Peripheral blood mononuclear cell (primary cell): ENCODE measurements around a stretch of chr2.

- PRO-cap, 8 experiments = no peak in any of the 8 experiments
Measured at GRCh38 chr2:20231462-20232004, 6.6 kb upstream of the SDC1 start.

DNA sequence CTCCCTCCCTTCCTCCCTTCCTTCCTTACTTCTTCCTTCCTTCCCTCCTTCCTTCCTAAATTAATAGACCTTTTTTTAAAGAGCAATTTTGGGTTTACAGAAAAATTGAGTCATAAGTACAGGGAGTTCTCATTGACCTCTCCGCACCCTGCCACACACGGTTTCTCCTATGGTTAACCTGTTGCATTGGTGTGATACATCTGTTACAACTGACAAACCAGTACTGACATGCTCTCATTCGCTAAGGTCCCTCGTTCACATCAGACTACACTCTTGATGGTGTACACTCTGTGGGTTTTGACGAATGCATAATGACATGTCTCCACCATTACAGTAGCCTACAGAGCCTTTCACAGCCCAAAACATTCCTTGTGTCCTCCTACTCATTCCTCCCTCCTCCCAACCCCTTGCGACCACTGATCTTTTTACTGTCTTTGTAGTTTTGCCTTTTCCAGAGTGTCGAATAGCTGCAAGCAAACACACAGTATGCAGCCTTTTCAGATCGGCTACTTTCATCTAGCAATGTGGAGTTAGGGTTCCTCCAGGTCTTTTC is 11.7 kb upstream of the SDC1 start:
- PRO-cap, 8 experiments = no peak in any of the 8 experiments

GRCh38 chr2:20282726-20283467 is 58.0 kb upstream of the SDC1 start:
- PRO-cap, 8 experiments = no peak in any of the 8 experiments

GRCh38 chr2:20443307-20443934 is 3.5 kb upstream of the RHOB start:
- PRO-cap, 8 experiments = no peak in any of the 8 experiments

- PRO-cap, 8 experiments = peak in 1 of 8 experiments; most common minus-strand start chr2:20447386 (in 1)
Measured at GRCh38 chr2:20447243-20447423, 259 bp downstream of the RHOB start.

DNA sequence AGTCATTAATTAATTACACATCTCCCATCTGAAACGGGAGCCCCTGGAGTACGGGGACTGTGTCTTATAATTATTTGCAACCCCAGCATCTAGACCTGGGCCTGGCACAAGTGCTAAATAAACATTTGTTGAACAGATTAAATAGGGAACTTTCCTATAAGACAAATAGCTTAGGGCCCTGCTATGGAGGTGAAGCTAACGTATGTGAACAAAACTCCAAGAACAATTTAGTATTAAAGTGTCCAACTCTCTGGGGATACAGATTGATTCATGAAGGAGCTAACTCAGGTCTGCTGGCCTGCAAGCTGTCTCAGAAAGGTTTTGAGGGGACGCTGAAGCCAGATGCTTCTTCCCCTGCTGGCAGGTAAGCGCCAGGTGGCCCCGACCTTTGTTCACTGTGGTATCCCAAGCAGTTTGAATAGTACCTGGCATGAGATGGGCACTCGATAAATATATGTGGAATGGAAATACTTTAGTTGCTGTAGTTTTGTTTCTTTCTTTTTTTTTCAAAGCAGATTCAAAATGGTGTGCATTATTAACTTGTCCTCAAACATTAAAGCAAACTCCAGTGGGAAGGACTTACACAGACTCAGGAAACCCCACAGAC is 22.2 kb downstream of the RHOB start:
- PRO-cap, 8 experiments = no peak in any of the 8 experiments

DNA sequence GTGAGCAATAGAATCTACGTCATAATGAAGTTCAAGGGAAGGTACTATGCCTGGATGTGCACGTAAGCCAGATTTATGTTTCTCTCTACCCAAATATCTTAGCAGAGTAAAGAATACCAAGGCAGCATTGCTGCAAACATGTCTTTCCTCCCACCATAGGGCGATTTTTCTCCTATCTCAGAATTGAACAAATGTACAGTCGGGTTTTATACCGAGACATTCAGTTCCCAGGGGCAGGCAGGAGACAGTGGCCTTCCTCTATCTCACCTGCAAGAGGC is 54.5 kb downstream of the RHOB start:
- PRO-cap, 8 experiments = no peak in any of the 8 experiments

GRCh38 chr2:20537826-20538134 is 90.9 kb downstream of the RHOB start:
- PRO-cap, 8 experiments = no peak in any of the 8 experiments

DNA sequence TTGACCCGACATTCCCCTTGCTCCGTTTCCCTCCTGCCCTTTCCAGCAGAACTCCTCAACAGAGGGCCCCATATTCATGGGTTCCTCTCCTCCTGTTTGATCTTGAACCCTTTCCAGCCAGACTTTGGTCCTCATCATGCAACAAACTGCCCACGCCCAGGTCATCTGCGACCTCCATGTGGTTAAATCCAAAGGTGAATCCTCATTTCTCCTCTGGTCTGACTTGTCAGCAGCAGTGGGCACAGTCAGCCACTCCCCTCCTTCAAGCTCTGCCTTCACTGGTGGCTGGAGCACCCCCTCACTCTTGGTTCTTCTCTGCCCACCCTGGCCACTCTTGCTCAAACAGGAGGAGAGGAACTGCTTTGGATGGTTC is 2.7 kb downstream of the HS1BP3 start:
- PRO-cap, 8 experiments = no peak in any of the 8 experiments

GRCh38 chr2:20696983-20698085 is 30.4 kb downstream of the GDF7 start:
- PRO-cap, 8 experiments = no peak in any of the 8 experiments

DNA sequence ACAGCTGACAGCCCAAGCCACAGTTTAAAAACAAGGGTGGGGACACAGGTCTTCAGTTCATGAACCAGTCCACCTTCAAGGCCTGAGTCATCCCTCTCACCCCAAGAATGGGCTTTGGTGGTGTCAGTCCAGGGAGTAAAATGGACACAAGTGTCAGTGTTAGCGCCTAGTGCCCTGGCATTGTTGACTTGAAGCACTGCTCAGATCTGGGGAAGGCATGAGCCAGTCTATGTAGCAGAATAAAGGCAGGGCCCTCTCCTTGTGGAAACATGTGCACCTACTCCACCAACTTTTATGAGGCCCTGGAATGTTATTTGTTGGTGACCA is 47.5 kb downstream of the APOB start:
- PRO-cap, 8 experiments = no peak in any of the 8 experiments

GRCh38 chr2:21004151-21004705 is 39.6 kb downstream of the APOB start:
- PRO-cap, 8 experiments = no peak in any of the 8 experiments

DNA sequence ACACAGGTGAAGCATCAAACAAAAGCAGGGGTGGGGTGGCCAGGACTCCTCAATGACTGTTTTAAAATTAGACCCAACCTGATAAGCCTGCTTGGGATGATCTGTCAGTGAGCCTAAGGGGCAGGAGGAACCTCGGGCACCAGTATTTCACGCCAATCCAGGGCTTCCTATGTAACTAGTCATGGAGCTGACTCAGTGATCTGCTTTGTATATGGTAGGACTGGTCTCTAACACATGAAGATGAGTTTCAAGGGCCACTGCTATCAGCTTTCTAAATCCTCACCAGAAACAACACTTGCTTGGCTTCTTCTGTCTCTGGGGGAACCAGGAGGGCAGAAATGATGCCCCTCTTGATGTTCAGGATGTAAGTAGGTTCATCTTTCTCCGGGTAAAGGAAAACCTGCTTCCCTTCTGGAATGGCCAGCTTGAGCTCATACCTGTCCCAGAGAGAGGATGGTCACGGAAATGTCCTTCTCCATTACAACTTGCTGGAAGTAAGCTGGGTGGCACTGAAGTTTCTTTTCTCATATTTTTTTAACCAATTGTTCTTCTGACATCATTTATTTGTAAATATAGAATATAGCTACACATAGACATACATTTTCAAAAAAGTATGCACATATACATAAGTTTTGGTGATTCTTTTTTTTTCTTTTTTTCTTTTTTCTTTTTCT is 6.1 kb downstream of the APOB start:
- PRO-cap, 8 experiments = no peak in any of the 8 experiments

DNA sequence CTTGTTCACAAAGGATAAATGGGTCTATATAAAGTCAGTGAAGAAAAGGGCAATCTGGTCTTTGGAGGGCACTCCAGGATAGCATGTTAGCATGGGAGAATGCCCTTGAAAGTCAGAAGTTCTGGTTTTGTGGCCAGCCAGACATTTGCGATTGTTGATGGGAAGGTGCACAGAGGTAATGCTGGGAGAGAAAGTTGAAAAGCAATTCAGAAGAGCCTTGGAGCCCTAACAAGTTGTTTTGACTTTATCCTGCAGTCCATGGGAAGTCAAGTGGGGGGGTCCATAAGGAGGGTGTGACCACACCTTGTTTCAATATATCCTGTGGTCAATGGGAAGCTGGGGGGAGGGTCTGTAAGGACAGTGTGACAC is 299.5 kb downstream of the TDRD15 start:
- PRO-cap, 8 experiments = no peak in any of the 8 experiments

DNA sequence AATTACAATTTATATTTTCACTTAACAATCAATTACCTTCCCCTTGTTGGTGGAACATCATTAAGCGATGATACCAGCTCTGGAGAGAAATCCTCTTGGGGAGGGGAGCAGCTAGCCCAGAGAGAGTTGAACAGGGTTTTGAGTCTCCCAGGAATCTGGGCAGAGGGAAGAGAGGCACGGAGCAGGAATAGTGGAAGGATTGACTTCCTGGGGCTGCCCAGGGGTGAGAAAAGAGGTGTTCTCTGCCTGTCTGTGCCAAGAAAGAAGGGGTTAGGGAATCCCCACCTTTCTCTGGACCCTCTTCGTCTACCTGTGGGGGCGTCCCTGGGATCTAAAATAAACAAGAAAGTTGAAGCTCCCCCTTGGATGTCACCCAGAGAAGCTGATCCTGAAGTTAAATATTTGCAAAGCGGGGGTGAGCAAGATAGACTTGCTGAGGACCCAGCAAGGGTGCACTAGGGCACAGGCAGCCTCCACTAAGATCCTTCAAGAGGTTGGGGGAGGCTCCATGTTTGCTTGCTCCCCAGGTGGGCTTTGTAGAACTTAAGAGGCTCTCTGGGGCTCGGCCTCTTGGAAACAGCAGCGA is 186.1 kb upstream of the KLHL29 start:
- PRO-cap, 8 experiments = no peak in any of the 8 experiments

DNA sequence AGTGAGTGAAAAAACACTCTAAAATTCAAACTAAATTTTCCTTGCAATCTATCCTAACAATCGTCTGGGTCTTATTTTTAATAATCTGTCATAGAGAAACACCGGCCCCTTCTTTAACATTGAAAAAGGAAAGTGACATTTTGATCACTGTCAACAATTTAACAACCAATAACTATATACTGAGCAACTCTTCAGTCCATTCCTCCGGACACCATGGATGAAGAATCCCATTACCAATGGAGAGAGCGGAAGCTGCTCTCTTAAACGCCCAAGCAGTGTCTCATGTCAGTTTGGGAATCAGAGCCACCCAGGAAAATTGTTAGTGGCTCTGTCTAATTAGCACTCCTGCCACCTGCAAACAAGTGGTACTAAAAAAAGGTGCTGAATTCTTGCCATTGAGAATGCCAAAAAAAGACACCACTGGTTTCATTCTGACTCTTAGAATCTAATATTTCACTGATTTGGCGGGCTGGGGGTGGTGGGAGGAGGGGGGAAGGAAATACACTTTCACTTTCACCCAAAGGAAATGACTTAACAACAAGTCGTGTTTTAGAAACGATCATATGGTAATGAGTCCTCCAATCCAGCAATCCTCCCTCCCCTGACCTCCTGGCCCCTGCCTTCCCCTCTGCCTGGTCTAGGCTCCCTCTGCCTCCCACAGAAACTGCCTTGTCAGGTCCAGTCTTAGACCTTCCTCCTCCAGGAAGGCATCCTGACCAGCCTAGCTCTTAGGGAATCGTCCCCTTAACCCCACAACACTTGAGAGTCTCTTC is 4.5 kb upstream of the KLHL29 start:
- PRO-cap, 8 experiments = peak in 2 of 8 experiments; most common plus-strand start position 589 of the sequence (in 2)

GRCh38 chr2:23480990-23481575 is 96.1 kb downstream of the KLHL29 start:
- PRO-cap, 8 experiments = no peak in any of the 8 experiments

DNA sequence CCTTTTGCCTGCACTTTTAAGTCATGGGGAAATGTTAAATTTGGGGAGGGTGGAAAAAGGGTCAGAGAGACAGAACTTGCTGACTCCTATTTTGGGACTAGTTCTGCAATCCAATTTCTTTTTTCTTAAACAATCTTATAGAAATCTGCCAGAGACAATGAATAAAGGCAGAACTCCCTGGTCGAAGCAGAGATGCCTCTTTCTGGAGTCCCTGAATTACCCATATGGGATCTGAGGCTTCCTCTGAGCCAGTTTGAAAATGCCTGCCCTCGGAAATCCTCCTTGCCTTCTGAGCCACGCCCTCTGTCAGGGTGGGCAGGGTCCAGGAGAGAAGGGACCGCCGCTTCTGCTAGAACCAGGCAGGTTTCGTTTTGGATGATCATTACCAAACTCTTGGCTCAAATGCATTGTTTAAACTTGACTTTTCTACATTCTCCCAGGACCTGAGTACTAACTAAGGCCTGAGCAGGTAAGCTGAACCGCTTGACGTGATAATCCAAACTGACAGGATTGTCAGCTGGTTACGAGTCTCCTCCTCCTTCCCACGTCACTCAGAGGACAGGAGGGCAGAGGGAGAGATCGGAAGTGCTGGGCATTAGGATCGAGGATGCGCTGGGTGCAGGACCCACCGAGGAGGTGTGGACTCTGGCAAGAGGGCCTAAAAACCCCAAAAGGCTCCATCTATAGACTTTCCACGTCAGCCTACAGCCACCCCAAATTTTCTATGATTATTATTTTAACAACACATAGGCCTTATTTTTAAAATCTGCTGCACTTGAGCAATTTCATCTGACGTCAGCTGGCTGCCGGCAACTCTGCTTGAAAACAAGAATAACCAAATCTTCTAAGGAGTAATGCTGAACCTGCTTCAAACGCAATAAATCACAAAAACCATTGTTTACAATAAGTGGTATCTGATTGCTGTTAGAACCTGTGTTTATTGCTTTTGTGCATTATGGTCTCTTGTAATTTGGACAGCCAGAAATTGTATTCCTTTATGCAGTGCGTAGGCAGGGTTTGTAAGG is 128.5 kb downstream of the KLHL29 start:
- PRO-cap, 8 experiments = peak in 1 of 8 experiments; most common plus-strand start position 598 of the sequence (in 1)

DNA sequence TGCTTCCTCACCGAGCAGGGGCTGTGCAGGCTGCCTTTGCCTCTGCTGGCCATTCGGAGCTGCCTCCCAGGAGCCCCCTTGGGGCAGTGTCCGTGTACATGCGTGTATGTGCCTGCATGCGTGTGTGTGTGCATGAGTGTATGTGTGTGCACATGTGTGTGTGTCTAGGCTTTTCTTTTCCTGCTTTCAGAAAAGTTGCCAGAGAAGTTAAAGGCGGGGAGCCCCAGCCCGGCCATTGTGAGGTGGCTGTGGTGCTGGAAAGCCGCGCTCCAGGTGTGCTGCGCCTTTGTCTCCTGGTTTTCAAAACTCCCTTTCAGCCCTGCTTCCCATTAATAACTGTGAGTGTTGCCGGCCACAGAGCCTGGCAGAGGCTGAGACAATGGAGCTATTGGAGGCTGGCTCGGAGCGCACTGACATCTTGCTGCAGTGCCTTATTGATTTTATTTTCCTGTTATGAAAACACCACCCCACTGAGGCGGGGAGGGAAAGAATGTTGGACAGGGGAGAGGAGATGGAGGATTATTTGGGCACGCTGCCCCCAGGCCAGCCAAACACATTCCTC is 178.5 kb downstream of the KLHL29 start:
- PRO-cap, 8 experiments = no peak in any of the 8 experiments

DNA sequence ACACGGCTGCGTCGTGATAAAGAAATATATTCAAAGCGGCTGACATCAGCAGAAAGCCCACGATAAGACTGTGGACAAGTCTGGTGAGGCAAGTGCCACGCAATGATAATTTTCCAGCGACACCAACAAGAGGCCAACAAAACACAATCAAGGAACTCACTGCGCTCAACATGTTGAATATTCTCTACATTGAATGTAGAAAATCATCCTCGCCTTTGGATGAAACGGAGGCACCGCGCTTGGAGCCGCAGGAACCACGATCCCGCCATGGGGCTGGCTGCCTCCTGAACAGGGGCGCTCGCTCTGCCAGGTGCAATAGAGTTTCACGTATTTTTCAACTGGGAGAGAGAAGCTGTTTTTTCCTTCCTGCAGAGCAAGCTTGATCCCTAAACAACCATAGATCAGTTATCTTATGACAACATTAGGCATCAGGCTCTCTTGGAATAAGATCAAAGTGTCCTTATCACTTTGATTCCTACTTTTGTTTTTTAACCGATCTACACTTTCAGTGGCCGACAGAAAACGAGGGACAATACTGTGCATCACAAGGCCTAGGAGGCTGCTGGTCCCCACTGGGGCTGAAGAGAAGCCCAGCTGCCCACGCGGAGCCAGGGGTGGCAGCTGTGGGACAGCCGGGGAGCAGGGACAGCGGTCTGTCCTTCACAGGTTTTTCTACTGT is 220.2 kb downstream of the ATAD2B start:
- PRO-cap, 8 experiments = no peak in any of the 8 experiments